Placental pericyte (primary cell): ENCODE measurements around the genes JADE2, DDX46, MACROH2A1 and SLC25A48.

- CAGE, long polyA plus RNA: no peak
These were observed 38.2 kb downstream of the C5orf15 start for GRCh38 chr5:133930102-133930806.

- CAGE, long polyA plus RNA: no peak
These were observed 3.5 kb downstream of the C5orf15 start for GRCh38 chr5:133964695-133965542.

DNA sequence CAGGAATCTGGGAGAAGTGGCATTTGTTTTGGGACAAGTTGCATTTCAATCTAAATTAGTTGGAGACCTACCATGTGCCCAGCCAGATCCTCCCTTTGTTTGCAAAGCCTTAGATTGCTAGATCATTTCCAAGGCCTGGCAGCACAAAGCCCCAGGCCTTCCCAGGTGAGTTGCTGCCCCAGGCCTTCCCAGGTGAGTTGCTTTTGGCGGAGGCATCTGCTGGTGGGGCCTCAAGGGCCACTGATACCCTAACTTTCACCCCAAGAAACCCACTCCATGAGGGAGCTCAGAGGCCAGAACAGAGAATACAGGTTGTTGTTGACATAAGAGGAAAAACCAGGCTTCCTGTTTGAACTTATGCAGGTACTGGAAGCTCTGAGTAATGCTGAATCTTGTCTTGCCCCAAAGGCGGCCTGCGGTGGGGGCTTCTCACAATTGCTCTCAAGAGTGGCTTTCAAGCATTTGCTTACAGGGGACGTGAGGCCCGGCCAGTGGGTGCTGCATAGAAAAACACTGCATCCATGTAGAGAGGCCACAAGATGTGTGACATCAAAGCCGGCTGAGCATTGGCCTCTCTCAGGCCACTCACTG lies 34.8 kb upstream of the TCF7 start:
- CAGE, long polyA plus RNA: no peak

DNA sequence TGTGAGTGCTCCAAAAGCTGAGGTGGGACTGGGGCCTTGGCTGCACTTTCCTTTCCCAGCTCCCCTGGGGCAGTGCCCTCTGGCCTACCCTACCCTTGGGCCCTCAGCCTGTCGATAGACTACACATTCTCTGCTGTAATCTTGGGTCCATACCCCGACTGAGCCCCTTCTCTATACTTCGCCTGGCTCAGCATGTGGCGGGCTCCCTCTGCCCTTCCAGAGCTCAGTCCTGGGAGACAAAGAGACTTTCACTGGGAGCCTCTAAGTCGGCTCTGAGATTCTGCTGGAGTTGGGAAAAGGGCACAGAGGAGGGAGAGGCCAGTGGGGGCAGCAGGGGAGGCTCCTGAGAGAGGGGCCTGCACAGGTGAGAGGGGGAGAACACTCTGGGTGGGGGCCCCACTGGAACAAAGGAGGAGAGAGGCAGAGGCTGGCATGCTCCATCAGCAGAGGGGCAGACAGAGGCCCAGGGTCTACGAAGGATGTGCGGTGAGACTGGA lies 8.7 kb downstream of the TCF7 start:
- CAGE, long polyA plus RNA: no peak

GRCh38 chr5:134170122-134170457 lies 6.7 kb downstream of the SKP1 start:
- CAGE, long polyA plus RNA: no peak

DNA sequence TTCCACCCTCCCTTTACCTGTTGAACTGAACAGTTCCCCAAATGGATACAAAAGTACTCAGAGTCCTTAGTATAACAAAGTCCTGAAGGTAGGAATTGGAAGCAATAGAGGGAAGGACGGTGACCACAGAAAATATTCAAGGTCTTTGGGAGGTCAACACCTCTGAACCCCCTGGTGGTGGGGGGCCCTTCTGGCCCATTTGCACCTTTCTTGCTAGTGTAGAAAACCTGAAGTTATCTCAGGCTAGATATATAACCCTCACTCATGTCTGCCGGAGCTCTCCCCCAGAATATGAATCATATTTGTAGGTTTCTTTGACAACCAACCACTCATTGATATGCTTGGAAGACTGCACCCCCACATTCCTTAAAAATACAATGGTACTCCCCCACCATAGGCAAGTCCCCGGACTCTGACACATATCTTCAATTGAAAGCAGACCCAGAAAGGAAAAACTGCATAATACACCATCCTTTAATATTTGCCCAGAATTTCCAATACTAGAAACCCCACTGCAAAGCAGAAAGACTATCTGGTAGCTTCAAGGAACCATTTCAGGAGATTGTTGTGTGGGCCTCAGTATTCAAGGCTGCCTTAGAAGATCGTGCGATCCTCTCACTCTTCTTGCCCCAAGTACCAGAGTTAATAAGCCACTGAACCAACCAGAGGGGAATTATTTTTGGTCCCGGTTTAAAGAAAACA lies 1.0 kb upstream of the UBE2B start:
- CAGE, long polyA plus RNA: no peak

GRCh38 chr5:134372926-134373230 lies 1.5 kb downstream of the UBE2B start:
- CAGE, long polyA plus RNA: no peak

DNA sequence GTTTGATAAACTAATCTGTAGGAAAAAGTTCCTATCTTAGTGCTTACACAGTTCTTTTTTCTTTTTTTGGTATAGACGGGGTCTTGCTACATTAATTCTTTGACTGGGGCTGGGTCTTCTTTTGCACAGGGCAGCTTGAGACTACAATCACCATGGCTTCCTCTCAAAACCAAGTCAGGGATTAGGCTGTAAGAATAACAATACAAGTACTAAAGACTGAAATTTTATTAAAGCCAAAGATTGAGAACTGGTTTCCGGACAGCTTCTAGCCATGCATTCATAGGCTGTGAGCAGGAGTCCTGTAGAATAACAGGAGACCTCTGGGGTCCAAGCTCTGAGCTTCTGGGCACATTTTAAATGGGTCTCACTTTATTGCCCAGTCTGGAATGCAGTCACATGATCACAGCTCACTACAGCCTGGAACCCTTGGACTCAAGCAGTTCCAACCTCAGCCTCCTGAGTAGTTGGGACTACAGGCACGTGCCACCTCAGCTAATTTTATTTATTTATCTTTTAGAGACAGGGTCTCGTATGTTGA lies 15.5 kb downstream of the CDKN2AIPNL start:
- CAGE, long polyA plus RNA: no peak

- CAGE, long polyA plus RNA: no peak
These were observed at the start of gene JADE2 for GRCh38 chr5:134525593-134526356. Gene JADE2, plus strand, starts transcription at chr5:134525670.

GRCh38 chr5:134541780-134542127 lies 16.3 kb downstream of the JADE2 start:
- CAGE, long polyA plus RNA: no peak

DNA sequence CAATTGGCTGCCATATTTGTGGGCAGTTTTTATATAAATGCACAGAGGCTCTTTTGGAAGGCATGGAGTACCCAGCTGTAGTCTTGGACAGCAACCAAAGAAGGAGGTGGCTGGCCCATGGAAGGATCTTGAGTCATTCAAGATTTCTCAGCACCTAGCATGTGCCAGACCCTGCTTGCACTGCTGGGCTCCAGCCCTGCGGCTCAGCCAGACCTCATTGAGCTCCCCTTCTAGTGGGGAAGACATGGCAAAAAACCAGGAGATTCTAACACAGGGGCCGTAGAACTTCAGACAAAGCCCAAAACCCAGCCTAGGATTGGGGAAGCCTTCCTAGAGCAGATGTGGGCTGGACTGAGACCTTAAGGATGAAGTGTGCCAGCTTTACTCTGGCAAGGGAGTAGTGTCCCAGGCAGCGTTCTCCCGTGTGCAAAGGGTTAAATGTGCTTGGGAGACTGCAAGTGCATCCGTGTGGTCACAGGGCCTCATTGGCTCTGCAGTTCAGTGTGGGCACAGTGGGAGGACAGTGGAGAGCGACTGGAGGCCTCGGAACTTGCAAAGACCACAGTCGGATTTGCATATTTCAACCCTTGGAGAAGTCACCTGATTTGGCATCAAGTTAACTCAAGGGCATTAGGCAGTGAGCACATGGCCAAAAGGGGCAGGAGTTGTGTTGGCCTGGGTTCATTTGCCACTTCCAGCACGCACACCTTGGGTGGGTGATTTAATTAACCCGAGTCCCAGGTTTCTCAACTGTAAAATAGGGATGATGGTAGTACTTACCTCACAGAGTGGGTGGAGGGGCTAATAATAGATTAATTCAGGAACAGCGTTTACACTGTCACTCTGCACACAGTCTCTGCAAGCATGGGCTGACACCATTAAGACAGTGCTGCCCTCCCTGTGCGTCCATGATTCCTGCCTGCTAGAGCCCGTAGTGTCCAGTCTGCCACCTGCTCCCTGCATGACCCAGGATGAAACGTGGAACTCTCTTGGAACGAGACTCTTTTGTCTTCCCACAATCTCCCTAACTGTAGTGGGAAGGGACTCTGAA lies 22.5 kb downstream of the JADE2 start:
- CAGE, long polyA plus RNA: no peak

DNA sequence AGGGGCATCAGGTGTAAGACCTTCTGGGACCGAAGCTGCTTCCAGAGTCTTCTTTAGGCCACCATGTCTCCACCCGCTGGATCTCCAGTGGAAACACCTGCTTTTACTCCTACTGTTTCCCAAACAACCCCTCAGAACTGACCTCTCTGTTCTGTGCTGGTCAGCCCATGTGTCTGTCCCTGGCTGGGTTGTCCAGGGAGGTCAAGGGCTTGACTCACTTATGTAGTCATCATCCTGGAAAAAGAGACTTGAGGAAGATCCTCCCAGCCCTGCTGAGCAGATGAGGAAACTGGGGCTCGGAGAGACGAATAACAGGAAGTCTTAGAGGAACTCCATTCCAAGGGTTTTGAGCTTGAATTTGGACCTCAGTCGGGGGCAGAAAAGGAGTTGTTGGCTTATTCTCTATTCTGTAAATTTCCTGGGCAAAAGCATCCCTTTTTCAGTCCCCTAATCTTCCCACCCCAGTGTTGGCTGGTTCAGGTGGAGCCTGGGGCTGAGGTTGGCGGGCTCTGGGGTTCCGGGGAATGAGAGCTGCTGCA lies 42.6 kb downstream of the JADE2 start:
- CAGE, long polyA plus RNA: no peak

- CAGE, long polyA plus RNA: no peak
These were observed 1.6 kb upstream of the SAR1B start for GRCh38 chr5:134634303-134634622.

GRCh38 chr5:134661005-134661755 lies 12.6 kb downstream of the SEC24A start:
- CAGE, long polyA plus RNA: no peak

DNA sequence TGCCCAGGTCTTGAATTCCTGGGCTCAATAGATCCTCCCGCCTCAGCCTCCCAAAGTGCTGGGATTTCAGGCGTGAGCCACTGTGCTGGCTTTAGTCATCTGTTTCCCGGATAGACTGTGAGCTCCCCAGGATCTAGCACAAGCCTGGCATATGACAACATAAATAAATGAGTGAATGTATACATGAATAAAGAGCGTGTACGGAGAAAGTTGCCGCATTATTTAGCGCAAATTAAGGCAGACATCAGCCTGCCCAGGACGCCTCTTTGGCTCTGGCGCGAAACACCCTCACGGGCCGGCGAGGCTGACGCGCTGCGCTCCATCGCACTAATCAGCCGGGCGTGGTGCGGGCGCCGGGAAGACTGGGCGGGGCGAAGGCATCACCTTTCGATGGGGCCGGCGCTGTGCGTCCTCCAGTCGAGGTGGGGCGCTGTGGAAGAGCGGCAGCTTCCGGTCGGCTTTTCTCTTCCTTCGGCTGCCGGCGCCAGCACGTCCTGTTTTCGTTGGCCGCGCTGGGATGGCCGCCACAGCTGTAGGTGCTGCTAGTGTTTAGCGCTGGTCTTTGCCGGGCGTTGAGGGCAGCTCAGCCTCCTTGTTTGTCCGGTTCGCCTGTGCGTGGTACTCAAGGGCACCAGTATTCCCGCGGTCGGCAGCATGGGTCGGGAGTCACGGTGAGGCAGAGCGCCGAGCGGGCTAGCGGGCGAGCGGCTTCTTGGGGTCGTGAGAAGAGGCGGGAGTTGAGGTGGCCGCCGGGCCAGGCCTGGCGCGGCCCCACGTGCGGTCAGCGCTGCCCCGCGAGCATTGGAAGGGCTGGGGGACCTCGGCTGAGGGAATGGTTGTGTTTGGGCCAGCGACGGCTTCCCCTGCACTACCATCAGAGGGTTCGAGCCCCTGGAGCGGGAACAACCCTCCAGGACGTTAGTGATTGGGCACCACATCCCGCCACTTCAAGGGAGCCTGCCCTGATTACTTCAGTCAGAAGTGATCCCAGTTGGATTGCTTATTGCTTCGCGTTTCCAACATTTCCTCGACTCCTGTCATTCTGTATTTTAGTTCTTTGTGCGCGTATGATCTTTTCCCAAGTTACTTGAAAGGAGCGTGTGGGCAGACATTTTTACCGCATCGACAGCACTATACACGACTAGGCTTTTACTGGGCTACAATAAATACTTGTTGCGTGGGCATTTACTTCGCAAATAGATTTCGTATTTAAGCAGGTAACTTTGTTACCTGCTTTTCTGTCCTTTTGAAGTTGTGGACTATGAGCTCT lies at the start of gene DDX46:
DDX46 (plus strand) TSS at position 495 of the 1,270 bp plus-strand sequence.
- CAGE, long polyA plus RNA: no peak

DNA sequence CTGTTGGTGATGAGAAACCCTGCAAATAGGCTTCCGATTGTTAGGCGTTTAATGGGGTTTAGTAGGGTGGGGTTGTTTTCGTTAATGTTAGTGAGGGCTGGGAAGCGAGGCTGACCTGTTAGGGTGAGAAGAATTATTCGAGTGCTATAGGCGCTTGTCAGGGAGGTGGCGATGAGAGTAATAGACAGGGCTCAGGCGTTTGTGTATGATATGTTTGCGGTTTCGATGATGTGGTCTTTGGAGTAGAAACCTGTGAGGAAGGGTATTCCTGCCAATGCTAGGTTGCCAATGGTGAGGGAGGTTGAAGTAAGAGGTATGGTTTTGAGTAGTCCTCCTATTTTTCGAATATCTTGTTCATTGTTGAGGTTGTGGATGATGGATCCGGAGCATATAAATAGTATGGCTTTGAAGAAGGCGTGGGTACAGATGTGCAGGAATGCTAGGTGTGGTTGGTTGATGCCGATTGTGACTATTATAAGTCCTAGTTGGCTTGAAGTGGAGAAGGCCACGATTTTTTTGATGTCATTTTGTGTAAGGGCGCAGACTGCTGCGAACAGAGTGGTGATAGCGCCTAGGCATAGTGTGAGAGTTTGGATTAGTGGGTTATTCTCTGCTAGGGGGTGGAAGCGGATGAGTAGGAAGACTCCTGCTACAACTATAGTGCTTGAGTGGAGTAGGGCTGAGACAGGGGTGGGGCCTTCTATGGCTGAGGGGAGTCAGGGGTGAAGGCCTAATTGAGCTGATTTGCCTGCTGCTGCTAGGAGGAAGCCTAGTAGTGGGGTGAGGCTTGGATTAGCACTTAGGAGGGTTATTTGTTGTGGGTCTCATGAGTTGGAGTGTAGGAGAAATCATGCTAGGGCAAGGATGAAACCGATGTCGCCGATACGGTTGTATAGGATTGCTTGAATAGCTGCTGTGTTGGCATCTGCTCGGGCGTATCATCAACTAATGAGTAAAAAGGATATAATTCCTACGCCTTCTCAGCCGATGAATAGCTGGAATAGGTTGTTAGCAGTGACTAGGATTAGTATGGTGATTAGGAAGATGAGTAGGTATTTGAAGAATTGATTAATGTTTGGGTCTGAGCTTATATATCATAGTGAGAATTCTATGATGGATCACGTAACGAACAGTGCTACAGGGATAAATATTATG lies 20.5 kb downstream of the PCBD2 start:
- CAGE, long polyA plus RNA: no peak

DNA sequence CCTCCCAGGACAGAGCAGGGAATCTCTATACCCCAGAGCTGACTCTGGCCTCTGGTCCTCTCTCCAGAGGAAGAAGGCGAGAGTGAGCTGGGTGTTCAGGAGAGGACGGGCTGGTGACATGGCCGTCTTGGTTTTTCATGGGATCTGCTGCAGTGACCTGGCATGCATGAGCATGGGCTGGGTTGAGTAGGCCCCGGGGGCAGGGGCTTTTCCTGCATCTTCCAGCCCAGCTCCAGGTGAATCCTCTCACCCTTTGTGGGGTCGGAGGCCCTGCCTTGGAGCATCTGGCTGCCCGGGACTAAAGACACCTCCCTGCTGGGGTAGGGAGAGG lies 28.1 kb upstream of the PITX1 start:
- CAGE, long polyA plus RNA: no peak

GRCh38 chr5:135116038-135116588 lies 82.1 kb upstream of the PITX1 start:
- CAGE, long polyA plus RNA: no peak

DNA sequence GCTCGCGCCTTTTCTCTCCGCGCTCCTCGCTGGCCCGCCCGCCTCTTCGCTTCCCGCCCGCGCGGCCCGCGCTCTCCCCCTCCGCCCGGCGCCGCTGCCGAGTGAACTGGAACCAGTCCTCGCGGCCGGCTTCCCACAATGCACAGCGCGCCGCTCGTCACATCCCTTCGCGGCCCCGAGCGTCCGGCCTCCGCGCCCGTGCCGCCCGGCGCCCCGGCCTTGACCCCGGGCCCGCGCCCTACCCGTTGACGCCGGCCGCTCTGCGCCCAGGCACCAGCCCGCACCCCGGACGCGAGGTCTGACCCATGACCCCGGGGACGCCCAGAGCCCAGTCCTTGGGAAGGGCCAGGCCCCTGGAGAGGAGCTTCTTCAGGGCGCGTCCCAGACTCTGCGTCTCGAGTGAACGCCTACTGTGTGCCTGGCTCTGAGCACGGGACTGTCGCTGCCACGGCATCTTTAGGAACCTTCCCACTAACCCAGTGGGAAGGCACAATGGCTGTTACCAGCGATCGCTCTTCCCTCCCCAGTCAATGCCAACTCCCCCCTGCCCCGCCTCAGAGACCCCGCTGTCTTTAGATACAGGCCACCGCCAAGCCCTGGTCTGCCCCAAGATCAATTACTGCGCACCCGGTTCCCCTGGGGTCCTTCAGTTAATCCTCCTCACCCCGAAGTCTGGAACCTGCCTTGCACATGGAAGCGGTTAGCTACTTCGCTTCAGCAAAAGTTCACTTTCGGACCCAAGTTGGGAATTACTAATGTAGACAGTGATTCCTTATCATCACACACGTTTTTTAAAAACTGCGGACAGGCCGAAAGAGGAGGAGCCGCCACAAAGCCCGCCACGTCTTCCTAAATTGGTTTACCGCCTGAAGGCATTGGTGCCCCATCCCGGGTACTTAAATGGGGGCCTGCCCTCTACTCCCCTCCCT lies at the start of gene MACROH2A1:
MACROH2A1 (minus strand) TSS at position 110 of the 929 bp plus-strand sequence.
- CAGE, long polyA plus RNA: no peak

DNA sequence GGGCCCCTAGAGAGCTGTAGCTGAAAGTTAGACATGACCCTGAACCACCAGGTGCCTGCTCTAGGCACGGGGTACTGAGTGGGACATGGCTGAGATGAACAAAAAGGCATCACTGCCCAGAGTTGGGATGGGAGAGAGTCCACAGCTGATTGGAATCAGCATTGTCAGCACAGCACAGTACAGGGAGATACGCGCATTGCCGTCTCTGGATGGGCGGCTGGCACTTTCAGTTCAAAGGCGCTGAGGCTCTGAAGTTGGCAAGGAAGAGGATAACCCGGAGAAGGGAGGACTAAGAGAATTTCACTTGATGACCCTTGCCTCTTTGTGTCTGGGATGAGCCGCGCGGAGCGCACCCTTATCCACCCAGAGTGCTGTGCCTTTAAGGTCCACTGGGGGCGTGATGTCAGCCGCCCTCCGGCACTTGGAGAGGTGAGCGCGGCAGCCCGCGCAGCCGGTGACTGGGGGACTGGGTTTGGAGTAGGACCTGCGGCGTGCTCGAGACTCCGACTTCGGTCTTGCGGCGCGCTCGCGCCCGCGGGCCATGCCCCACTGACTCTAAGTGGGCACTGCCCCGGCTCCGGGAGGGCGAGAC lies at the start of gene SLC25A48:
SLC25A48 (plus strand) TSS at position 420 of the 592 bp plus-strand sequence.
- CAGE, long polyA plus RNA: no peak